ENCODE data around the gene SLCO6A1.

- PRO-cap = no peak
These were observed 4.3 kb upstream of the LNPEP start for GRCh38 chr5:96931524-96932034.

DNA sequence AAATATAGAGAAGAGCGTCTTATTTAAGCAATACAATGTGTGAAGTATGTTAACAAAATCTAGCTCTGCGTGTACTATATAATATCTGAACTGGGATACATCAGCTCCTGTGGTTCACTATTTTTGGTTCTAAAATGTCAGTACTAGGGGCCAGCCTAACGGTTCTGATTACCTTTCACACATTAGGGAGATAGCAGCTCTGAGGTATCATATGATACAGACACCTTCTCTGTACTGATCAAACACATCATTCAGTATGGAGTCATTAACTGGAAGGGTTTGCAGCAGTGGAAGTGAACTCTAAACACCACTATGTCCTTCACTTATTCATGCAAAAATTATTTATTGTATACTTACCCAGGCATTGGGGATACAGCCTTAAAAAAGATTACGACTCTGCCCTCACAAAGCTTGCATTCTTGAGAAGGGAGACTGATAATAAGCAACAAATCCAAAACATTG is 2.1 kb upstream of the LNPEP start:
- PRO-cap = no peak

- PRO-cap = no peak
These were observed 65.3 kb downstream of the LNPEP start for GRCh38 chr5:97001064-97001632.

DNA sequence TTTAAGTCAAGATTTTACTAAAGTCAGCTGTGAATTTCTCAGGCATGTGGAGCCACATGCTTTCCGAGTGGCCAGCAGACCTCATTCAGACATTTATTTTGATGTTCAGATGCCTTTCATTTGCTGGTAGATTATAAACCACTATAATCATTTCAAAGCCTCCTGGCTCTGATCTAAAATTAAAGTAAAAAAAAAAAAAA is 29.9 kb downstream of the LIX1 start:
- PRO-cap = no peak

- PRO-cap = bidirectional peak, plus-strand start at chr5:97183835, minus-strand start at chr5:97183704
These were observed 590 bp upstream of the RIOK2 start for GRCh38 chr5:97183371-97184303.

- PRO-cap = no peak
These were observed 153.9 kb upstream of the RIOK2 start for GRCh38 chr5:97336876-97337327.

- PRO-cap = no peak
These were observed 463.7 kb upstream of the RGMB start for GRCh38 chr5:98309577-98310369.

DNA sequence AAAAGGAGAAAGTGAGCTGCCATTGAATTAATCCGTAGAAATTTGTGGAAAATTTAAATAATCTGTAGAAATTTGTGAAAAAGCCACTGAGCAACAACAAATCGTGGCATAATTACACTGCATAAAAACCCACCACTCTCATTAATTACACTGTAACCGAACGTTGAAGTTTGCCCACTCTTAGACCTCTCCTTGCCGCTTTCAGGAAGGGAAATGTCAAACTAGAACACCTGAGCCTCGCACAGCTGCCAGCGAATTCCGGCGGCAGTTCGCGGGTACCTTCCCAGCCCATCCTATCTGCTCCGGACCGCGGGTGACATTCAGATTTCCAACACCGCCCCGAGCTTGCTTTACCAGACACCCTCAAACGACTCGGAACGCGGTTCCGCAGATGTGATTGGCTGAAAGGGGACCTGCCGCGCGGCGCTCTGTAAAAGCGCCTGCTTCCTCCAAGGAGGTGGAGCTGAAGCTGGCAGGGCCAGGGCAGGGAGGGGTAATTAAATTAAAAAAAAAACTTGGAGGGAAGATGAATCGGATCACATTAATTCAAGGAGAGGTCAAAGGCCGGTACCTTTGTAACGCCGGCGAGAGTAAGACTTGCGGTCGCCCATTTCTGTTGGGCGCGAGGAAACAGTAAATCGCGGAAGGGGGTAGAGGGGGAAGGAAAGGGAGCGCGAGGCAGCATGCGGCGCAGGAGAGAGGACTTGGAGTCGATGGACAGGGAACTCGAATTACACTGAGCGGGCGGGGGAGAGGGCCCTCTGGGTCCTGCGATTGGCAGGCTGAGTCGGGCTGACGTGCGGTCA is 523 bp upstream of the RGMB start:
- PRO-cap = bidirectional peak, plus-strand start at position 583 of the sequence, minus-strand start at position 295 of the sequence; bidirectional peak, plus-strand start outside the sequence, minus-strand start at position 706 of the sequence

DNA sequence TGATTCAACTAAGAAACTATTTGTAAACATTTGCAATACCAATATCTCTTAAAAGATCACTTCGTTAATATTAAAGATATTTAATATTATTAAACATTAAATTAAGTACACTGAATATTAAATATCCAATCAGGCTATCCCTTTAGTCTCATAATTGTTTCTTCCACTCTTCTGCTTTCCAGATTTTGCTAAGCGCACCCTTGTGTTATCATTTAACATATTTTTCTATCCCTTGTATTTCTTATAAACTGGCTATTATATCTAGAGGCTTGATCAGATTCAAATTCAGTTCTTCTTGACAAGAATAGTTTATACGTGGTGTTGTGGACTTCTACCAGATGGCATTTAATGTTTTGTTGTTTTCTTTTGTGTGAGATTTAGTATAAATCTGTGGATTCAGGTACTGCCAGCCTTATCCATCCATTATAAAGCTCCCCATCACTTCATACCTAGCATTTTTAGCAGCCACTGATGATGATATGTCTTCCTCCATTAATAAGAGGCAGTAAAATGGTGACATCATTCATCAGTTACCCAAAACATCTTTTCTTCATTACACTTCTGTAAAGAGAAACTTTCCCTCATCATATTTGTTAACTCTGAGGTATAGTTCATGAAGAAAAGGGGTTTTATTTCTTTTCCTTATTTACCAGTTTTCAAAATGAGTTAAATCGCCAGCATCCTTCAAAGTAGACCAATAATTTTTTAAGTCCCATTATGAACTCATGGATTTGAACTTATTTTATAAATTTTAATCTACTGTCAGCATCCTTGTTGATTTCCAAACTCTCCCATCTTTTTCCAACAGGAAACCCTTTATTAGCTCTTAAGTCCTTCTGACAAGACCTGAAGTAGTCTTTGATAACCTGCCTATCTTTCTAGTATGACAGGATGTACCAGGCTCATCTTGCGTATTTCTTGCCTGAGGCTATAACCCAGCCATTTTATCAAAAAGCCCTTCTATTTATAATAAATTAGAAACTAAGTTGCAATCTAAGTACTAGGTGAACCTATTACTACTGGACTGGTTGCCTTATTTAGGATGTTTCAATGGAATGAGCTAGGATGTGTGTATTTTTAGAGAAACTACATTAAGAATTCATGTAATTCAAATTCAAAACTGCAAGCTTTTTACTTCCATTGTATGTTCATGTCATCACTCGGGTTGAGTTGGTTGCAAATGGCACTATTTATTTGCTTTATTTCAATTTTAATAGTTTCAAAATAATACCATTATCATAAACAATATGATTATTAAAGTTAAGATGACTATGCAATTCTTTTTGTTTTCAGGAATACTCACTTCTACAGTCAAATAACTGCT is 19.3 kb downstream of the CHD1 start:
- PRO-cap = no peak

- PRO-cap = no peak
These were observed 17.4 kb downstream of the CHD1 start for GRCh38 chr5:98911371-98911776.

DNA sequence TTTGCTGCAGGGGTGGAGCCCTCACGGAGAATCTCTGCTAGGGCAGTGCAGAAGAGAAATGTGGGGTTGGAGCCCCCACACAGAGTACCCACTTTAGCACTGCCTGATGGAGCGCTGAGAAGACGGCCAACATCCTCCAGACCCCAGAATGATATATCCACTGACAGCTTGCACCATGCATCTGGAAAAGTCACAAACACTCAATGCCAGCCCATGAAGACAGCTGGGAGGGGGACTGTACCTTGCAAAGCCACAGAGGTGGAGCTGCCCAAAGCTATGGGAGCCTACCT is 426.3 kb upstream of the FAM174A start:
- PRO-cap = no peak

GRCh38 chr5:100827155-100828002 is 75.7 kb downstream of the ST8SIA4 start:
- PRO-cap = no peak

- PRO-cap = unidirectional peak, plus-strand start at chr5:102121144
These were observed 175.2 kb downstream of the SLCO4C1 start for GRCh38 chr5:102120968-102121247.

GRCh38 chr5:102498565-102499275 is at the start of gene SLCO6A1:
Gene SLCO6A1, minus strand, starts transcription at chr5:102499001.
- PRO-cap = no peak

GRCh38 chr5:102671065-102671936 is 83.8 kb upstream of the PAM start:
- PRO-cap = no peak

GRCh38 chr5:102754050-102754520 is 1.0 kb upstream of the PAM start:
- PRO-cap = no peak

GRCh38 chr5:102948238-102948670 is 171.7 kb downstream of the GIN1 start:
- PRO-cap = no peak

DNA sequence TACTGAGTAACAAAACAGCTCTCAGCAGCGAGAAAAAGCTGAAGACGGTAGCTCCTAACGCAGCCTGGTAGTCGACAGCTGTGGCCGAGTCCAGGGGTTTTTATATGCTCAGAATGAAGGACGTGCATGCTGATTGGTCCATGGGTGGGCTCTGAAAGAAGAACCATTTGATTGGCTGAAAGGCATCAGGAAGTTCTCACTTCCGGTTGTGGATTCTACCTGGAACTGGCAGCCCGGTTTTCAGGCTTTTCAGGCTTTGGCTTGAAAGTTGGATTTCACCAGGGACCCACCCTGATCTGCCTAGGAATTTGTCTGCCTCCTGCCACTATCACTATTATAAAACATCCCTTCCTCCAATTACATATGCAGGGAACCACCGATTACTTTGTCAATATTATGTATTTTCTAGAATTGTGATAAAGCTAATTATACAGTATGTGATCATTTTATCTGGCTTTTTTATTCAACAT is 1830.3 kb upstream of the NUDT12 start:
- PRO-cap = no peak

DNA sequence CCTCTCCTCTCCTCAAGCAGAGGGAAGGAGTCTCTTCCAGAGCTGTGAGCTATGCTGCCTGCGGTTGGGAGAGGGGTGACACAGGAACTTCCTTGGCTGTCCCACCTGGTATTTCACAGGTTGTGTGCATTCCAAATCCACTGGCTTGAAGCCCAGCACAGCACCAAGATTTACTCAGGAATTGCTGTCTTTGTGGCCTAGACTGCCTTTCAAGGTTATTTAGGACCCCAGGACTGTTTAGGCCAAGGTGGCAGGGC is 318.3 kb downstream of the EFNA5 start:
- PRO-cap = no peak

DNA sequence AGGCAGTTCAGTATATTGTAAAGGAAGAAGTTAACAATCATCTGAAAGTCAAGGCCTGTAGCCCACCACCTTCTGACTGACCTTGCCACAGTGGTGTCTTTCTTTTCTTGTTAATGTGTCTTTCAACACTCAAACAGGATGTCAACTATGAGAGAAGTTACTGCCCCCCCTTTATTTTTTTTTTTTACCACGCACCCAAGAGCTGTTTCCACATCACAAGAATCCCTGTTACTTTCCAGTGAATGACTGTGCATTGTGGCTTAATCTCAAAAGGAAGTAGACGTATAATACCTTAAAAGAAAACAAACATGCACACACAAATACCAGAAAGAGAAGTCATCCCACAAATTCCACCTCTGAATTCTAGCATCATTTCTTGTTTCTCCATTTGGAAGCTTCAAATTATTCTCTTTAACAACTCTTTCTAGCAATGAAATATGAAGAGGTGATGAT is 201.2 kb downstream of the EFNA5 start:
- PRO-cap = no peak

Measured in ileum (tissue), 1 donor.